Diencephalon (tissue), 2 donors: ENCODE results near the gene ENOX1.

DNA sequence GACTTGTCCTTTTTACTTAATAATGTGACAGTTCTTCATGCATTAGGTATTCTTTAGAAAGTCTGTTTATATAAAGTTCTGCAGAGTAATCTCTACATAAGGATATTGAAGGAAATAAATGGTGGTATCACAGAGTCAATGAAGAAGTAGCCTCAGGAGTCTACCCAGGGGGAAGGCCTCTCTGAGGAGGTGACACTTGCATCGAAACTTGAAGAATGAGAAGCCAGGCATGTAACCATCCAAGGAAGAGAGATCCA, 22.9 kb downstream of the AKAP11 start:
- RAMPAGE, long total RNA, result no peak

GRCh38 chr13:42560220-42560814, 13.6 kb upstream of the TNFSF11 start:
- RAMPAGE, long total RNA, result no peak

DNA sequence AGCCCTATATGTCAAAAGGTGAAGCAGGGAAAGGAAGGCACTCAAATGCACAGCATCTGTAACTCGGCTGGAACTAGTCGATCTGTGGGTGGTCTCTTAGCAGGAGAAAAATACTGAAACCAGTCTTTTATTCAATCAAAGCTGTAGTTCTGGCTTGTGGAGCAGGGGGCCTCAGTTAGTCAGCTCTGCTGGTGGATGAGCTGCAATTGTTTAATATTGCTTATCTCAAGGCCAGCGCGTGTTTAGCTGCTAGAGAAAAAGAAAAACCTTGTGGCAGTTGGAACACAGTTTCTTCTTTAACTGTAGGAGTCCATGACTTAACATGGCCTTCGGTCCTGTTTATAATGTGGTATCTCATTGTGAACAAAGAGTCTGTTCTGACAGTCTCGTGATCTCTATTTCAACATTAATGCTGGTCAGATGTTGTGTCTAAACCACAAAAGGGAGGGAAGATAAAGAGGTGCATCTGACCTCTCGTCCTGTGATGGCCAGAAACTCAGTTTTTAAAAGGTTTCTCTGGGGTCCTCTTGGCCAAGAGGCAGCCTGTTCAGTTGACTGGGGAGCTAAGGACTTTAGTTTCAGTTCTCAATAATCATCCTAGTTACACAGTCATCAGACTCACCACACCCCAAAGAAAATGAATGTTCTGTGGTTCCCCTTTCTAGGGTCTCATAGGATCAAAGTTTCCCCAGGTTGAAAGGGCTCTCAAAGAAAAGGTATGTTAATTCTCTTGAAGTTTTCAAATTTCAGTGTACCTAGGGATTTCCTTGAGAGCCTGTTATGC, 94.6 kb downstream of the FAM216B start:
- RAMPAGE, long total RNA, result no peak

GRCh38 chr13:43036250-43036533, 12.8 kb downstream of the DNAJC15 start:
- RAMPAGE, long total RNA, result no peak

- RAMPAGE, long total RNA, result no peak
Observed at GRCh38 chr13:43327525-43328065, 304.2 kb downstream of the DNAJC15 start.

- RAMPAGE, long total RNA, result no peak
Observed at GRCh38 chr13:43786410-43787732, at the start of gene ENOX1. ENOX1 (minus strand) TSS chr13:43786972.

DNA sequence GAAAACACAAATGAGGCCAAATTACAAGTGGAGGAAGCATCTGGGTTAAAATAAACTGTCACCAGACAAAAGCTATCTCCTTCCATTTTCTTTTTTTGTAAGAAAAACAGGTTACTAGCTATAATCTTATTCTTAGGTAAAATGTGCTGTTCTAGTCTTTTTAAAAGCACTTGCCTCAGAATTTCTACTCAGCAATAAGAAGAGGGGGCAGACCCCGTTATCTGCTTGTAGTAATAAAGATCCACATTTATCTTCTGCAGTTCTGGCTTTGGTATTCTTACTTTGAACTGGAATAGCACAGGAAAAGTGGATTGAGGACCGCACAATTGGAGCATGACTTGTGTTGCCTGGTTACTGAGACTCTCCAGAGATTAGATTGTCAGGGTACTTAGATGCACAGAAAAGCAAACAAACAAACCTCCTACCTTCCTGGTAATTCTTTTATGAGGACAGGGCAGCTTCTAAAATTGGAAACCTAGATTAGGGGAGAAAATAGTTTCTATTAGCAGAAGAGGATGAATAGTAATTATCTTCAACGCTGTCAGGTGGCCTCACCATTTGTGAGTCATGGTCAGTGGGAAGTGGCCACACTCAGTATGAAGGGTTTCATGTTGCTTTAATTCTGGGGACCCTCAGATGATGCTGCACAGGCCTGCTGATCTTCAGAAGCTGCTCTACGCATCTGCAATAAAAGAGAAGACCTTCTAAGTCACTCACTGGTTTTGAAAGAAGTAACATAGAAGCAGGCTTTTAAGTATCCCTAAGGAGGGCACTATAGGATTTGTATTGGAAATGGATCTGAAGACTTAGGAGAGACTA, 106.7 kb downstream of the LACC1 start:
- RAMPAGE, long total RNA, result no peak

DNA sequence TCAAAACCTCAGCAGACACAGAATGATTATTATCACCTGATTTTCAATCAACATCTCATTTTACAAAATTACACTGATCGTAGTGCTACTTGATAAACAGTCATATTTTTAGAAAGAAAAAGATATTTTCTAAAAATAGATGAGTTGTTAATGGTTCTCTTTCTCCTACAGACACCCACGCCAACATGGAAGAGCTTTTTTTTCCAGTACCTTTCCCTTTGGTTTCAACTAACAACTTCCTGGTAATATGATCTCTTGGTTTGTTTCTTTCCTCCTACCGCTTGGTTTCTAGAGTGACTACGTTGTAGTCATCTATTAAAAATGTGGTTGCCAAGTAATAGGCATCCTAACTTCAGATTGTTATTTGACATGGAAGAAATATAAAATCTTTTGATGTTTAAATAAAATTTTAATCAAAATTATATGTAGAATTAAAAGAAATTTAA, 92.3 kb downstream of the SMIM2 start:
- RAMPAGE, long total RNA, result no peak

DNA sequence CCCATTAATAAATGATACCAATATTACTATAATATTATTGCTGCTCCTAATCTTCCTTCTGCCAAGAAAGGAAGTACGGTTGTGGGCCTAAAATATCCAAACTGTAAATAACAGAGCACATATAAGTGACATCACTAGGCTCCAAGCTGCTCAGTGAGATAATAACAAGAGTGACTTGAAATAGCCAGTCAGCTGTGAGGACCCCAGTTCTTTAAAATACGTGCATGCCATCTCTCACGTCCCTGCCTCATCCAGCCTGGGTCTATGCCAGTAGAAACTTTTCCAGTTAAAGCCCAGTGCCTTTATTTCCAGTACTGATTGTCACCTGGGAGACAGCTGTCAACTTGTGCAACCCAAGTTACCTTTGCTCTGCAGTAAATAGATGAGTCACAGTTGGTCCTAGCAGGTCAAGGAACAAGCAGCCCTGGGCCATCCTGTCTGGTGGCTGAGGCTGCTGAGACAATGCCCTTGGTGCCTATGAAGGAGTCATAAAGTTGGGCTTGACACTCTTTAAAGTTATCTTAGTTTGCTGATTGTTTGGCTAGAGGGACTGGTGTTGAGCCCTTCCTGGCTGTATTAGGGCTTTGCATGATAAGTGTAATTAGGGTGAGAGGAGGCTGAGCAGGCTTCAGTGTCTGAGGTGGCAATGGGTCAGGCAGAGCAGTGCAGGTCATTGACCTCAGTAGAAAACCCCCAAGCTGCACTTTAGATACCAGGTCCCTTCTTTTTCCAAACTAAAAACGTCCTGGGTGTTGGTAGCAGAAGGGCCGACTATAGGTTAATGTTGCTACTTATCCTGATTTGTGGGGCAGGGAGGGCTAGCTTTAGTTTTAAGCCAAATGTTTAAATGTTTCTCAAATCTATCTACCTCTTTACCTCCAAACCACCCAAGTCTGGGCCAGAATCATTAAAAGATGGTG, 52.6 kb downstream of the SMIM2 start:
- RAMPAGE, long total RNA, result no peak

DNA sequence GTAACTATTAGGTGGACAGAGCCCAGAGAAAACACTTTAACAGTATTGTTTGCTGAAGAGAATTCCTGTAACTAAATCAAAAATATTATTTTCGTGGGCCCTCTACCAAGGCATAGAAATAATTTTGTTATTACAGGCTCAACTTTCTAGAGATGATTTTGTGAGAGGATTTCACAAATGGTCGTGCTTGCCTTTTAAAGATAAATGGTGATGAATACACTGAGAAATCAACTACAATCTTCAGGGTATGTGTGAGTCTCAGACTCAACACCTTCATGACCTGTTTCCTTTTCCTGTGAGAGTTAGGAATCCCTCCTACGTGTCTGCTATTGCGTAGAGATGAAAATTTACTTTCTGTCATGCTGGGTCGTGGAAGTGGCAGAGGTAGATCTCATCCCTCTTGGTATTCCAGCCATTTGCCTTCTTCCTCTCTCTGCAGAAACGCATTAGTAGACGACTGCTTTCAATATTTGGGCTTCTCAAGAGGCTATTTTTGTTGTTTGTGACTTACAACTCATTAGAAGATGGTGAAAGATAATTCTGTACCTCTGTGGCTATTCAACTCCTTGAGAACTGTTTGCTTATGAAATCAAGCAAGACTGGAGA, 48.4 kb downstream of the SMIM2 start:
- RAMPAGE, long total RNA, result no peak

DNA sequence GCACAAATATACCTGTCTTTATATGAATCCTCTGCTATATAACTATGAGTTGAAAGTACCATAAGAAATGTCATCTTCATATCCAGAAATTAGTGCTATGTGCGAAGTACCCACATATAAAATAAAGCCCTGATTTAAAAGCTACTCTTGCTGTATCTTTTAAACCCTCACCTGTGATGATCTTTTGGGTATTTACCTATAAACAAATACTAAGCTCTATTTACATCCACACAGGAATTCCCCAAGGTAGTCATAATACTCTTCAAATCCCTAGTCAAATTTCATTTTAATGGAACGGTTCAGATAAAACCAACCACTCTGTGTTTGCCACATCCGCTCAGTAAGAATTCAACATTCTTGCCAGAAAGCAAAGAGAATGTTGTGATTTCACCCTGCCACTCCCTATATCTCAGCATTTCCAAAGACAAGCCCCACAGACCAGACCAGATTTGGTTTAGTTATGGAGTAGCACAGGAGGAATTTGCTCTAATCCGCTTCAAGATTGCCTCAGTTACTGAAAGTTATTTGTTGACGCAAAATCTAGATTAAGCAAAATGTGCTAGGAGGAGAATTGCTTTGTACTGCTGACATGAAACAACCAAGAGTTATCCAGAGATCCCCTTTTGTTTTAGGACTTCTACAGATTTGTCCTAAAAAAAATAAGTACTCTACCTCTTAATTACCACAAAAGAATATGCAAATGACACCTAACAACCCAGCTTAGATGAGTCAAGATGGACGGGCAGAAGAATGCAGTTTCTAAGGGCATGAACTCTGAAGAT, 105.6 kb upstream of the SERP2 start:
- RAMPAGE, long total RNA, result no peak

DNA sequence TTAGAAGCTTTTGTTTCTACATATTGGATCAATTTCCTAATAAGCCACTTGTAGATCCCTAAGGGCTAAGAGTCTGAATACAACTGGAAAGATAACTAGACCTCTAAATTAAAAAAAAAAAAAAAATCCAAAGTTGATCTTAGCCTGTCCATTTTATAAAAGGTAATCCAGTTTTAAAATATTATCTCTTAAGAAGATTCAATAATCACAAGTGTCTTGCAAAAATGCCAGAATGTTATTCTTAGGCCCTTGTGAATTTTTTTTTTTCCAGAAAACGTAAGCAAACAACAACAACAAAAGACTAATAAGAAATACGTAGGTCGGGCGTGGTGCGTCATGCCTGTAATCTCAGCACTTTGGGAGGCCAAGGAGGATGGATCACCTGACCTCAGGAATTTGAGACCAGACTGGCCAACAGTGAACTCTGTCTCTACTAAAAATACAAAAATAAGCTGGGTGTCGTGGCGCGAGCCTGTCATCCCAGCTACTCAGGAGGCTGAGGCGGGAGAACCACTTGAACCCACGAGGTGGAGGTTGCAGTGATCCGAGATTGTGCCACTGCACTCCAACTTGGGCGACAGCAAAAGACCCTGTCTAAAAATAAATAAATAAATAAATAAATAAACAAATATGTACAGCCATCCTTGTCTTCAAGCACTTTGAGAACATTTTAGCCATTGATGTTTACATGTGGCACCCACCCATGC, 21.0 kb downstream of the TSC22D1 start:
- RAMPAGE, long total RNA, result no peak

- RAMPAGE, long total RNA, result no peak
Observed at GRCh38 chr13:44562751-44563455, 13.2 kb downstream of the TSC22D1 start.

DNA sequence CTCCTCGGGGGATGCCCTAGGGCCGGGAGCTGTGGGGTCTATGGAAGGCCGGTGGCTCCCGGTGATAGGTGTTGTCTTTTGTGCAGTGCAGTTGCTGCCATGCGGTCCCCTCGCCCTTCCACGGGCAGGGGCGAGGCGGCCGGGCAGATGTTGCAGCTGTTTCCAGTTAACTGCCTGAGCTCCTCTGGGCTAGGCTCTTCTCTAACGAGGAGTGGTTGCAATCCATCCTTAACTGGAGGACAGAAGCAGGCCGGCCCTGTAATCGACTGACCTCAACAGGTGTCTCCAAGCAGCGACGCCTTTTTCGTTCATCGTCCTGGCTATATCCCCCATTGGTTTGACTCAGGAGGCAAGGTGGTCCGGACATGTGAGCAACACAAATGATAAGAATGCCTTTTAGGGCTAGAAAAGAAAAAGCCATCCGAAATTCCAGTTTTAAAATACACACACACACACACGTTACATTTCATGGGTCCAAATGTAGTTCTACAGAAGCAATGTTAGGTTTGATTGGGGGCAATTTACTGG, 1.9 kb upstream of the TSC22D1 start:
- RAMPAGE, long total RNA, result no peak

DNA sequence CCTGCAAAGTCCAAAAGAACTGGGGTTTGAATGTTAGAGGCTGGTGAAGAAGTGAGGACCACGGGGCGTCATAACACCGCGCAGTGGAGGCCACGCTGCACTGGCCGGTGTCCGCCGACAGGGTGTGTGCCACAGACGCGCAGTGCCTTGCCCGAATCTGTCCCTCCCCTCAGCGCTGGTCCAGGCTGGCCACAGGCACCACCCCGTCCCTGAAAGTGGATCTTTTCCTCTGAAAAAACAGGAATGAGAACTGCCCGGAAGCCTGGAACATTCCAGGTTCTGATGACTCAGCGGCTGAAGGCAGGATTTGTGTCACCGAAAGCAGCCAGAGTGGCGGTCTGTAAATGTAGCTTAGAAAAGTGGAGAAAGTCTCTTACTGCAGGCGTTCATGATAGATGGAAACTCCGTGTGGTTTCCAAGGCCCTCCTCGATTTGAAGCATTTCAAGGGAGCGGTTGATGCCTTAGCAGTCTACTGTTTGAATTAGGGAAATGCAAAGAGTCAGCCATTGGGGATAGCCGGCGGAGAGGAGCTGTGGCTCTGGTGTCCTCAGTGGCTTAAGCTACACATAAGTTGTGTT, 70.9 kb downstream of the NUFIP1 start:
- RAMPAGE, long total RNA, result no peak

DNA sequence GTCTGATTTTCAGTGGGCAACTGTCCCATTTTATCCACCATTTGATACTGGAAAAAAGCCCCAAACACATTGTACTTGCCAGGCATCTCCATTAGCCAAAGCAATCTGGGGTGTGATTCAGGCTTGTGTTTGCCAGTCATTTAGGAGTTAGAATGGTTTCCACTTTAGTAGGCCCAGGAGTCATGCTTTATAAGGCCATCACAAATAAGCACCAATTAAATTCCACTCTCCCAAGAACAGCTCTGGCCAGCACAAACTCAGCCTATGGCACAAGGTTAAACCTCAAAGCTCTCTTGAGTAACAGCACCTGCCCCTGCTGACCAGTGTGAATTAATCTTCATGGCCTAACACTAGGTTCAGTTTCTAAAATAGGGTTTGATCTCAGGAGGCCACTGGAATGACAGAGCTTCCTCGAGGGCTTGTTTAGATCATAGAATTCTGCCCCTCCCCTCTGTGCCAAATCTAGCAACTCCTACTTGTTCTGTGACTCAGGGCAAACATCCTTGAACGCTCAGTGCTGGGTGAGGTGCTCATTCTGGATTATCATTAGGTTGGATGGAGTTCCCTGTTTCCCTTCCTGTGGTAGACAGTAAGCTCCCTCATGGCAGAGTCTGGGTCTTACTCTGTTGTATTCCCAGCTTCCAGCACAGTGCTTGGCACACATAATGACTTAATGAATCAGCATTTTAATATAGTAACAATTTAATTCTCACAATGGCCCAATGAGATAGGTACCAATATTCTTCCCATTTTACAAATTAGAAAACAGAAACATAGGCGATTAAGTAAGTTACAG, 66.9 kb downstream of the NUFIP1 start:
- RAMPAGE, long total RNA, result no peak

GRCh38 chr13:44979020-44979341, 10.3 kb downstream of the NUFIP1 start:
- RAMPAGE, long total RNA, result no peak

DNA sequence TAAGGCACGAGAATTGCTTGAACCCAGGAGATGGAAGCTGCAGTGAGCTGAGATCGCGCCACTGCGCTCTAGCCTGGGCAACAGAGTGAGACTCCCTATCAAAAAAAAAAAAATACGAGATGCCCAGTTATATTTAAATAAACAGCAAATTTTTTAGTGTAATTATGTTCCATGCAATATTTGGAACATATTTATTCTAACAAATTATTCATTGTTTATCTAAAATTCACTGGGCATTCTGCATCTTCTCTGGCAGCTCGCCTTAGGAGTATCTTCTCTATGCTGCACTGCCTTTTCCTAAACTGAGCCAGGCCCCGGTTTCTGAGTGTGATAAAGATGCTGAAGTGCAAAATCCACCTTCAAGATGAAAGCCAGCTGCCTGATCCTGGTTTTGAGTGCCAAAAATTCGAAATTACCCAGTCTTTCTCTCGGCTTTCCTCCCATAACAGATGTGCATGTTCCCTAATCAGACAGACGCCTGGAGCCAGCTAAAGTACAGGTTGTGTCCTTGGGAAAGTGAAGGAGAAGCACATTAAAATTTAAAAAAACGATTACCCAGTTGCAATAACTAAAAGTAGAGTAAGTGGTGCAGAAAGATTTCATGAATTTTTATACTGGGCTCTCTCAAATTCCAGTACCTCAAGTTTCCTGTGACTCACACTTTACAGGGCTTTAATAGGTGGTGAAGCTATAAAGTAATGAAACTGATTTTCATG, 65.1 kb upstream of the GTF2F2 start:
- RAMPAGE, long total RNA, result no peak

GRCh38 chr13:45194217-45194845, 6.5 kb downstream of the KCTD4 start:
- RAMPAGE, long total RNA, result start-site peak on the minus strand at chr13:45194658-45194689, 30 and 30 reads in 2 replicates

DNA sequence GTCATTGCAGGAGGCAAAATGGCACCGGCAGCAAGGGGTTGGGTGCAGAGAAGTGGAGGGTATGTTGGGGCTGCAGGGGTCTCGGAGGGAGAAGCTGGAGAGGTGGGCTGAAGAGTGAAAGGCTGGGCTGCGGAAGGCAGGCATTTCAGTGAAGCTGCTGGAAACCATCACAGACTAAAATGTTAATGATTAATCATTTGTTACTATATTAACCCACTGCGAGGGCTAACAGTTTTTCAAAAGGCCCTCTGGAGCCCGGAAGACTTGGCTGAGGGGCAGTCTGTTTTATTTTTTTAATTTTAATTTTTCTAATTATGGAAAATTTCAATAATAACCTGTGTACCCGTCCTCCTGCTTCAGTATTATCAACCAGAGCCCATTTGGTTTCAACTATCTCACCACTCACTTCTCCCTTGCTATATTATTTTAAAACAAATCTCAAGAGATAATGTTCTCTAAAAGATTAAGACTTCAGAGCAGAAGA, 24.5 kb downstream of the TPT1 start:
- RAMPAGE, long total RNA, result no peak